ENCODE measurements around the gene NPIPA5.

- PRO-cap, 10 experiments = no peak in any of the 10 experiments
Measured at GRCh38 chr16:15142568-15142793, 48.4 kb upstream of the RRN3 start.

- PRO-cap, 10 experiments = peak in 6 of 10 experiments; most common plus-strand start chr16:15147435 (in 4)
Measured at GRCh38 chr16:15146796-15147731, 53.0 kb upstream of the RRN3 start.

DNA sequence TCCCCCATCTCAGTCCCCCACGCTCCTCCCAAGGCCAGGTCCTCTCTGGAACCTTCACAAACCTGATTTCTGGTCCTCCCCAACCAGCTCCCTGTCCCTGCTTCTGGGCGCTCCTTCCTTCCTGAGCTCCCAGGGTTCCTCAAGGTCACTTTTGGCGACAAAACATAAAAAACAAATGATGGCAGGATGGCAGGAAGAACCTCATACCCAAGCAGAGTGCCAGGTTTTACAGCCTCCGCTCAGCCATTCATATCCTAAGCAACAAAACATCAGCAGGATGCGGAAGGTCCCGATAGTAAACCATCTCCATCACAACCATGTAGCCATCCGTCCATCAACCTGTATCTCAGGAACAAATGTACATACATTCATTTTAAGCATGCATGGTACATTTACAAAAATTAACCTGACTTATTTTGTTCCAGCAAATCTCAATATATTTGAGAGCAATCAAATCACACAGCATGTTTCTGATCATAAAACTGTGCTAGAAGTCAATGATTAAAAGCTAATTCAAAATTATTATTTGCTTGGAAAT is at the start of gene NPIPA5:
Gene NPIPA5 (minus strand): TSS at position 270 of the 538 bp plus-strand sequence.
- PRO-cap, 10 experiments = no peak in any of the 10 experiments

- PRO-cap, 10 experiments = peak in 6 of 10 experiments; most common plus-strand start chr16:15489793 (in 3); most common minus-strand start chr16:15489552 (in 4)
Measured at GRCh38 chr16:15489426-15489899, 55.1 kb downstream of the BMERB1 start.

GRCh38 chr16:15635675-15636379 is 7.1 kb downstream of the MARF1 start:
- PRO-cap, 10 experiments = no peak in any of the 10 experiments

DNA sequence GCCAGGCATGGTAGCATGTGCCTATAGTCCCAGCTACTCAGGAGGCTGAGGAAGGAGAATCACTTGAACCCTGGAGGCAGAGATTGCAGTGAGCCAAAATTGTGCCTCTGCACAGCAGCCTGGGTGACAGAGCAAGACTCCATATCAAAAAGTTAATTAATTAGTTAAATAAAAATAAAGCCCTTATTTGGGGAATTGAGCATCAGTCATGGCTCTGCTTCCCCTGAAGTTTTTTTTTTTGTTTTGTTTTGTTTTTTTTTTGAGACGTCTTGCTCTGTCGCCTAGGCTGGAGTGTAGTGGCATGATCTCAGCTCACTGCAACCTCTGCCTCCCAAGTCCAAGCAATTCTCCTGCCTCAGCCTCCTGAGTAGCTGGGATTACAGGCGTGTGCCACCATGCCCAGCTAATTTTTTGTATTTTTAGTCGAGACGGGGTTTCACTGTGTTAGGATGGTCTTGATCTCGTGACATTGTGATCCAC is 47.6 kb downstream of the NDE1 start:
- PRO-cap, 10 experiments = peak in 1 of 10 experiments; most common minus-strand start position 239 of the sequence (in 1)

DNA sequence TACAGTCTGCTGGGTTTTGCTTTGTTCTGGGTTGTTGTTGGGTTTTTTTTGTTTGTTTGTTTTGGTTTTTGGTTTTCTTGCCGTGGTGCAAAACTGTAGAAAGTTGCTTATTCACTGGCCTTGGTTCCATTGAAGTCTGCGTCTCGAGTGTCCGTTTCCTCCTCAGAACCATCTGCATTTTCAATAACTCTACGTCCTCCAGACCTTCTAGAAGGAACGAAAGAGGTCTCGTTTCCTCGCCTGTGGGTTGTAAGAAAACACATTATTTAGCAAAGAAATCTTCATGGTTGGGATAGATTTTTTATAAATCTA is 53.8 kb downstream of the NDE1 start:
- PRO-cap, 10 experiments = no peak in any of the 10 experiments

DNA sequence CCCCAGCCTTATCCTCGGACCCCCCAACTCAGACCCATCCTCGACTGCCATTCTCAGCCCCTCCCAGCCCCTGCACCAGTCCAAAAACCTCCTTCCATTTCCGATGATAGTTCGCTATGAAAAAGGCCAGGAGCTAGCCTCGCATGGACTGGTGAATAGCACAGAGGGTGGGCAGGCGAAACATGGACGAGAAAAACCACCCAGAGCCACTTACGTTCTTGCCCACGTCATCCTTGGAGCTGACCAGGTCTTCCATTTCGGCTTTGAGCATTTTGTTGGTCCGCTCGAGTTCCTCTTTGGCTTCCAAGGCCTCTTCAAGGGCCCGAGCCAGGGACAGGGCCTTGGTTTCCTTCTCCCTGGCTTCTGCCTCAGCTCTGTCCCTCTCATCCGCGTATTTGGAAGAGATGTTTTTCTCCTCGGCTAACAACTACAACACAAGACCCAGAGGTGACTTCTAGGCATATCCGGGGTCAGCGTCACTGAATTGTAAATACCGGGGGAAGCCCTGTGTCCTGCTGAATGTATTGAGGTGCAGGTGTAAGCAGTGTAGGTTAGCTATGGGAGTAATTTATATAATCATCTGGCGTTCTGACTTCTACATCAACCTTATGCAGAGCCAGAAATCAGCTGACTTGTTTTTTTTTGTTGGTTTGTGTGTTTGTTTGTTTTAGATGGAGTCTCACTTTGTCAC is 71.3 kb downstream of the NDE1 start:
- PRO-cap, 10 experiments = no peak in any of the 10 experiments

DNA sequence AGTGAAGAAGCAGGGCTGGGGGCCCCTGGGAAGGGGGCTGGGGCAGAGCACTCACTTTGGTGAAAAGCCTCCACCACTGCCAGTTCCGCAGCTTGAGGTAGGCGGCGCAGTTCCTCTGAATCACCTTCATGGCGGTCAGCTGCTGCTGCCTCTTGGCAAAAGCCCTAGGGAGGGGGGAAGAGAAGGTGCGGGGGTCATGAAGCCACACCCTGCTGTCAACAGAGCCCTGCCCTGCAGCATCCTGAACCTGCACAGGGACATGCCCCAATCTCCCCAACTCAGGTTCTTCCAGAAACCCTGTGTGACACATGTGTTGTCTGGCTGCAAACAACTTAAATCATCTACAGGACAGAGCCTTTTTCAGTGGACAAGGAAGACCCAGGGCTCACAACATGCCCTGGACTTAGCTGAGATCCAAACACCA is 95.0 kb downstream of the NDE1 start:
- PRO-cap, 10 experiments = peak in 1 of 10 experiments; most common plus-strand start position 363 of the sequence (in 1)

DNA sequence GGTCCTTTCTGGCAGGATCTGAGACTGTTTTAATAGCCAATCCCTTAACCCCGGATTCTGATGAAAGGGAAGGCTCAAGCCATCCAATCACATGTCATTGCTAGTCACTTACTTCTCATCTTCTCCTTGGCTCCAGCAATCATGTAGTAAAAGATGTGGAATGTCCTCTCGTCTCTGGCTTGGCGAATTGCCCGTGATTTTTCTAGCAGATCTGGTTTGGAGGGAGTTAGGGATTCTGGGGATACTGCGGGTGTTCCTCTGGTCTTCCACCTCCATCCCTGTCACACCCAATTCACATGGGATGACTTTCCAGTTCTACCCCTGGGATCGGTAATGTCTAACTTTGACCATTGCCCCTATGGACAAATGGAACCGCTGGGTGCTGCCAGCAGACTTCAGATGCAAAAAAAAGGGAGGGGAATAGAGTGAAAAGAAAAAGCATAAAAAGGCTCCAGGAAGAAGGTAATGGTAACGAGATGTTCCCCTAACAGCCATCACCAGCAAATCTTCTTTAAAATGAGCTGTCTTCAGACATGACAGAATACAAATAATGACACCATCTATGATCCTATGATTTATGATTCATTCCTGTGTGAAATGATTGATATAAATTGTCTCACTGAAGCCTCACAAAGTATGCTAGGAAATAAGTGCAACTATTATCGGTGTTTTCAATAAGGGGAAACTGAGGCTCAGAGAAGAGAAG is 80.7 kb downstream of the MYH11 start:
- PRO-cap, 10 experiments = no peak in any of the 10 experiments

DNA sequence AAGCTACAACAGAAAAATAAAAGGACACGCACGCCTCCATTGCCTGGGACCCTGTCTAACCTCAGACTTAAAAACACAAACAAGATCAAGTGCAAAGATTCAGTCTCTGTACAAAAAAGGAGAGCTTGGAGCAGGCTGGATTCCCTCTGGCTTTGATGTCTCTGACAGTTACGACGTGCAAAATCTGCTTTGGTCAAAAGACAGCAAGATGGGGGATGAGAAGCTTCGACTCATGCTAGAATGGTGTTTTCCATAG is 9.3 kb downstream of the MYH11 start:
- PRO-cap, 10 experiments = no peak in any of the 10 experiments

- PRO-cap, 10 experiments = no peak in any of the 10 experiments
Measured at GRCh38 chr16:15960984-15961560, 11.7 kb downstream of the ABCC1 start.

GRCh38 chr16:16009204-16010244 is 60.1 kb downstream of the ABCC1 start:
- PRO-cap, 10 experiments = no peak in any of the 10 experiments

DNA sequence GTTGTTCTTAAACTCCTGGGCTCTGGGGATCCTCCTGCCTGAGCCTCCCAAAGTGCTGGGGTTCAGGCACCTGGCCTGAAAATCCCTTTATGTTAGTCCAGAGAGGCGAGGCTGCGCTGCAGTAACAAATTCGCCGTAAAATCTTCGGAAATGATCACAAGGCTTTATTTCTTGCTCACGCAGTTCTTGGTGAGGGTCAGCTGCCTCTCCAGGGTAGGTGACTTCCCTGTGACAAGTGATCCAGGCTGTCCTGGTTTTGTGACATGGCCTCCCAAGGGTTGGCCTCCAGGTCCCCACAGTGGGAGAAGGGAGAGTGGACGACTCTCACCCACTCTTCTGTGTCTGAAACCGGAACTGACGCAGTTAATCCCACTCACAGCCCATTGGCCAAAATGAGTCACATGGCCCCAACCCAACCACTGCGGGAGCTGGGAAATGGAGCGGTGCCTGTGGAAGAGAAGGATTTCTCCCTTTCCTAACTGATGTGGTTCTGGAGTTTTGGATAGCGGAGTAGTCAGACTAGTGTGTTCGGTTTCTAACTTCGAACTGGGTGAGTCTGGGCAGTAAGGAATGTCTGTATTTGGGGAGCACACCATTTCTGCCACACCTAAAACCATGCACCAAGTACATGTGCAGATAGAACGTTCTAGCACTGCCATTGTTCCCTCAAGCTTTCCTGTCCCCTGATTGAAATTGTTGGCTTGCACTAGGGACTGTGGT is 79.4 kb downstream of the ABCC6 start:
- PRO-cap, 10 experiments = peak in 1 of 10 experiments; most common plus-strand start position 419 of the sequence (in 1); most common minus-strand start position 356 of the sequence (in 1)

DNA sequence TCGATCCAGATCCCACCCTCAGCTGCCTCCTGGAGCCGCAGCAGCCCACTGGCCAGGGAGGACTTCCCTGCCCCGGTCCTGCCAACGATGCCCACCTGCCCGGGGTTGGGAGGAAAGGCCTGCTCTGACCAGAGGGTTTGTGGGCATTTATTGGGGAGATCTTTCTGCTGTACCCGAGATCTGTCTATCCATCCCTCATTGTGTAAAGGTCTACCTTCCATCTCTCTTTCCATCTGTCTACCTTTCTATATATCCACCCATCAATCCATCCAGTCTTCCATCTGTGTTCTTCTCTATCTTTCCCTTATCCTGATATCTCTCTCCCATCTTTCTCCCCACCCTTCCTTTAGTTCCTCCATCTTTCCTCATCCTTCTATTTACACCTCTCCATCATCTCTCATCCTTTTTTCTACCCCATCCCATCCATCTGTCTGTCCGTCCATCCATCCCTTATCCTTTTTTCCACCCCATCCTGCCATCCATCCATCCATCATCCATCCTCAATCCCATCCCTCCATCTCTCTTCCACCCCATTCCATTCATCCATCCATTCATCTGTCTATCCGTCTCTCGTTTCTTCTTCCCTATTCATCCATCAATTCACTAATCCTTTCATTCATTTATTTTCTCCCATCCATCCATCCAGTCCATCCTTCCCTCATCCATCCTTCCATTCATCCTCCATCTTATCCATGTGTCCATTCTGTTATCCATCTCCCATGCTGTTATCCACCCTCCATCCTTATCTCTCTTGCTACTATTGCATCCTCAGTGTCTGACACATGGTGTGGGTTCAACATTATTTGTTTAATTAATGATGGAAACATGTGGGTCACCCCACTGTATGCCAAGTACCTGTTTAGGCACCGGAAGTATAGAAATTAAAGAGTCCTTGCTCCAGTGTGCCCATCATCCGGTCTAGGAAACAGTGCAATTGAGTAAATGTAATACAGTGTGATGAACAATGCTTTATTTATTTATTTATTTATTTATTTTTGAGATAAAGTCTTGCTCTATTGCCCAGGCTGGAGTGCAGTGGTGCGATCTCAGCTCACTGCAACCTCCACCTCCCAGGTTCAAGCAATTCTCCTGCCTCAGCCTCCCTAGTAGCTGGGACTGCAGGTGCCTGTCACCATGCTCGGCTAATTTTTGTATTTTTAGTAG is 68.0 kb downstream of the ABCC6 start:
- PRO-cap, 10 experiments = no peak in any of the 10 experiments

DNA sequence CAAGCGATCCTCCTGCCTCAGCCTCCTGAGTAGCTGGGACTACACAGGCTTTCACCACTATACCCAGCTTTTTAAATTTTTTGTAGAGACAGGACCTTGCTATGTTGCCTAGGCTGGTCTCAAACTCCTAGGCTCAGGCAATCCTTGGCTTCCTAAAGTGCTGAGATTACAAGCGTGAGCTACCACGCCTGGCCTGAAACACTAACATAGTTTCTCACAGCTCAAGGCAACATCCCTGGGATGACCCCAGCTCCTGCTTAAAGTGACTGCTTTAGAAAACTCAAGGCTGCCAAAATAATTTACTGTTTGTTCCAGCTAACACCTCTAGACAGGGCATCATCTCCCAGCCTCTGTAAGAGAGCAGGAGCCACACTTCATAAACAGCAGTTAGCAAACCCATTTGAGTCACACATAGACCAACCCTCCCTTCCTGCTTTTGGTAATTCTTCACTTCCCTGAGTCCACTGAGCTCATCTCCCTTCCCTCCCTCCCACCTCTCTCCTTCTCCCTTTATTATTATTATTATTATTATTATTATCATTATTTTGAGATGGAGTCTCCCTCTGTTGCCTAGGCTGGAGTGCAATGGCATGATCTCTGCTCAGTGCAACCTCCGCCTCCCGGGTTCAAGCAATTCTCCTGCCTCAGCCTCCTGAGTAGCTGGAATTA is 201.3 kb downstream of the XYLT1 start:
- PRO-cap, 10 experiments = no peak in any of the 10 experiments

DNA sequence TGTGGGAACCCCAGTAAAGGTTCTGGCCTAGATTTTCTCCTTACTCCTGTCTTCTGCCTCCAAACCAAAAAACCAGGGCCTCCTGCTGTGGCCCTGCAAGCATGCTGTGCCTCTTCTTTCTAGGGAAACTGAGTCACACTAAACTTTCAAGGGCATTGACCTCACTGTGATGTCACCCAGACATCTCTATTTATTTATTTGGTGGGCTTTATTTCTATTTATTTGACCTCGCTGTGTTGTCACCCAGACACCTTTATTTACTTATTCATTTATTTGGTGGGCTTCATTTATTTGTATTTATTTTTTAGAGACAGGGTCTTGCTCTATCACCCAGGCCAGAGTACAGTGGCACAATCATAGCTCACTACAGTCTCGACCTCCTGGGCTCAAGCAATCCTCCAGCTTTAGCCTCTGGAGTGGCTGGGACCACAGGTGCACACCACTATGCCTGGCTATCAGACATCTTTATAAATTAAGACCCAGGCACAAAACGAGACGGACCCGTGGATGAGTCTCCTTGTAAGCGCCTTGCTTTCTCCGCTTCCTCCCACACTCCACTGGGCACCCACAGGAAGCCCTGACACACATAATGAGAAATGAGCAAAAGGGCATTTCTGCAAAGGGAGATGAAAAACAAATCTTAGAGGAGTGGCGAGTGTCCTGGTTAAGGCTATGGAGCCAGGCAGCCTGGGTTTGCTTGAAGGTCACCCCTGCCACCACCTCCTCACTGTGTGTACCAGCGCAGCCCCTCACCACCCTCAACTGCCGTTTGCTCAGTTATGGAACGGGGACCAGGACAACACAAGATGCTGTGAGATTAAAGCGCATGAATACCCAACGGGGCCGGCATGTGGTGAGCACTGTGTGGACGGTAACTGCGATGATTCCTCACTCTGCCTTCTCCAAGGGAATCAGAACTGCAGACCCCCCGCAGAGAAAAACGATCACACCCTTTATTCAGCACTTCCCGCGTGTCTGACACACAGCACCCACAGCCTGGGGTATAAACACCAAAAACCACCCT is 56.4 kb downstream of the XYLT1 start:
- PRO-cap, 10 experiments = no peak in any of the 10 experiments

DNA sequence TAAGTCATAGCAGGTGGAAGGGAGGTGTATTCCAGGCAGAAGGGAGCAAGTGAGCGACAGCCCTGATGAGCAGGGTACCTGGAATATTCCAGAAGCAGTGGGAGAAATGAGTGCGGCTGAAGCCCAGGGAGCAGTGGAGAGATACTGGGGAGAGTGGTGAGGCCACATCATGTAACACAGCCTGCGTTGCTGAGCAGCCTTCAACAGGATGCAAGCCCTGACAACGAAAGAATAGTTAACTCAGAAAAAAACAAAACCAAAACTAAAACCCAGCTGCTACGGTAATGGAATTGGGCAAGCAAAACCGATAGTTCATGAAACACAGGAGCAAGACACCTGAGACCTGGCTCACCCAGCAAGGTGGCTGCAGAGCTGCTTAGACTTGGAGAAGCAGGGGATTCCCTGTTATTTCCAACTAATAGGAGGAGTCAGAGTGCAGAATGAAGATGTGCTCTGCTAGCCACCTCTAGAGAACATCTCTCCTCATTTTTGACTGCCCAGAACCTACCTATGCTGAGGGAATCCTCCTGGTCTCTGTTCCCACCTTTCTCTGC is 59.2 kb upstream of the XYLT1 start:
- PRO-cap, 10 experiments = no peak in any of the 10 experiments

GRCh38 chr16:18520684-18521179 is 41.2 kb downstream of the NOMO2 start:
- PRO-cap, 10 experiments = no peak in any of the 10 experiments

DNA sequence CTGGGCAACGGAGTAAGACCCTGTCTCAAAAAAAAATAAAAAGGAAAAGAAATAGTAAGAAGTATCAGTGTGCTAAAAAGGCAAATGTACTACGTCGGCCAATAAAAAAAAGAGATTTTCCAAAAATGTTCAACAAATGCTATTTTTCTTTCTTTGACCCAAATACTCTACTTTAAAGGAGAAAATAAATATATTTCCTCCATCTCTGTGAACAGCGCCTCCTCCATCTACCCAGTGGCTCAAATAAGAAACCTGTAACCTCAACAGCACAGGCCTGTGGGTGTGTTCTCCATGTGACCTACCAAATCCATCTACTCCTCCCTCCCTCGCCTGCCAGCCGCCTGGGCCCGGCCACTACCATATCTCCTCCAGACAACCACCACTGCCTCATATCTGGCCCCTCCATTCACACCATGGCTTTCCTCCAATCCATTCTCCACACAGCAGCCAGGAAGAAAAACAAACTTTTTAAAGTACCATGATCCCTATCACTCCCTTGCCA is 26.6 kb downstream of the NOMO2 start:
- PRO-cap, 10 experiments = no peak in any of the 10 experiments

Measured in Metastatic Breast Carcinoma in the Brain (tissue), 10 donors.